ENCODE data around the gene PWP1.

GRCh38 chr12:106345588-106346277 lies 11.8 kb upstream of the POLR3B start:
- RRBS = no CpG with 5 or more reads among the region's 5 CpGs

DNA sequence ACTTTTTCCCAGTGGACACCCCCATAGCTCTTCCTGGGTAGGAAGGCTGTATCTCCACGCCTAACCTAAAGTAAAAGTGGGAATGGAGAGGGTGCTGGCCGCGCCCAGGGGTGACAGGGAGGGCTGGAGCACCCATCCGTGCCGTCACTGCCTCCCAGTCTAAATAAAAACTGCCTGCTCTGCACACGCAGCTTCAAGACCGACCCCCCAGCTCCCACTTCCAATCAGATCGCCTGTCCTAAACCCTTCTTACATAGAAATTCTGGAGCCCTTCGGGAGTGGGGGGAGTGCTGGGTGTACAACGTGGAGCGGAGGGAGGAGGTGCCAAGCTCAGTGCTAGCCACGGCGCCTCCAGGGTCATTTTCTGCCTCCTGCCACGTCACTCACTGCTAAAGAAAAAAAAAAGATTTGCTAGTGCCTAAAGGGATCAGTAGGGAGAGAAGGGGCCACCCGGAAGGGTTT lies 823 bp downstream of the TMEM263 start:
- RRBS = no CpG with 5 or more reads among the region's 15 CpGs

GRCh38 chr12:106962549-106963773 lies 7.3 kb downstream of the TMEM263 start:
- RRBS = no CpG with 5 or more reads among the region's 8 CpGs

DNA sequence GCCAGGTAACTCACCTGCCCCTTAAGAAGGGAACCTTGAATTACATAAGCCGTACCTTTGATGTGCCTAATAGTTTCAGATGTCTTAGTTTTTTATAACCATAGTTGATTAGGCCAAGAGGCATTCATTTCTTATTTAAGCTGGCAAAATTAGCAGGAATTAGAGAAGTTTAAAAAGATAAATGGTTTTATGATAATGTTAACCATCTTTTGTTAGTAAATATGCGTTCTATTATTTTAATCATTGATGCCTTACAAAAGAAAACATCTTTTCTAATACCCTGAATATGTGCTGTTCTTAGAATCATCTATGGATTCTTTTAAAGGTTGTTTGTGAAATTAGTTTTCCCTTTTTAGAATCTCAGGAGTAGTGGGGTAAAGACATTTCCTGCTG lies 15.2 kb downstream of the MTERF2 start:
- RRBS = no CpG with 5 or more reads among the region's 2 CpGs

DNA sequence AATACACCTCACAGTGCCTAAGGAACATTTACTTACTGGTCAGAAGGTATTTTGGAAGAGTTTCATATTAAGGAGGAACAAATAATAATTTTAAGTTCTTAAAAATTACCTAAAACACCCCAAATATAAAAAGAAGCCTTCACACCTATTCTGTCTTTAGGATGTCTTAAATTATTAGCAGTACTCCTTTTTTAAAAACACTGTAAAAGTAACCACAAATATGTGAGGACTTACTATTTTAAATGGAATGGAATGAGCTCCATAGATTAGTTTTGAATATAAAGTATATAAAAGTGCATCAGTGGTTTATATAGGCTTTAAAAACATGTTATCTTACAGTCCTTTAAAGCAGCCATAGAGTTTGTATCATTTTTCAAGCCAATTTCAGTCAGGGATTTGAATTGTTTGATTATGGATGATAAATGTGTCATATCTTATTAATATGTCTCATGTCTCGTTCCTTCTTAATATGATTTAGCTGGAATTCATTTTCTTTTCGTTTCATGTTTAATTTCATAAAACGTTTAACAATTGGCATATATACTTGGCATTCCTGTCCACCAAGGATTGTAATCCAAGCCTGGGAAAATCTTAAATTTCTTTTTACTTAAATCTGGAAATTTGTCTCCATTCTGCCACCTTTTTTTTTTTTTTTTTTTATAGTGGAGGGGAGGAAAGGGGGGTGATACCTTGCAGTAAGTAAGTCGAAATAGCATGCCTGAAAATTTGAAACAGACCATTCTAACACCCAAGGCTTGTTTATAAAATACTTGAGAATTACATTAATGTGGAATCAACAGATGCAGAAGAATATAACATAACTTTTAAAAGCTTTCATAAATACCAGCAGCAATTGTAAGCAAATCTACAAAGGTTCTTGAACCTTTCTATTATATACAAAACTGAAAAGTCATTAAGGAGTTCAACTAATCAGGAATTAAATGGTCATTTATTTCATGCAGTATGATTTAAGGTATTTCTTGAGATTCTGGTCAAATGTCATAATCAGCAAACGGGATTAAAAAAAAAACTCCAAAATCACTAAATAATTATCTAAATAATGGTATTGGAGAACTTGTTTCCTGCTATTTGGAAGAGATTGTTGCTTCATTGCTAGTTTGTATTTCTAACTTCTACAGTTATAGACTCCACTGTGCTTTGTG lies 14.3 kb downstream of the MTERF2 start:
- RRBS = no CpG with 5 or more reads among the region's 5 CpGs

DNA sequence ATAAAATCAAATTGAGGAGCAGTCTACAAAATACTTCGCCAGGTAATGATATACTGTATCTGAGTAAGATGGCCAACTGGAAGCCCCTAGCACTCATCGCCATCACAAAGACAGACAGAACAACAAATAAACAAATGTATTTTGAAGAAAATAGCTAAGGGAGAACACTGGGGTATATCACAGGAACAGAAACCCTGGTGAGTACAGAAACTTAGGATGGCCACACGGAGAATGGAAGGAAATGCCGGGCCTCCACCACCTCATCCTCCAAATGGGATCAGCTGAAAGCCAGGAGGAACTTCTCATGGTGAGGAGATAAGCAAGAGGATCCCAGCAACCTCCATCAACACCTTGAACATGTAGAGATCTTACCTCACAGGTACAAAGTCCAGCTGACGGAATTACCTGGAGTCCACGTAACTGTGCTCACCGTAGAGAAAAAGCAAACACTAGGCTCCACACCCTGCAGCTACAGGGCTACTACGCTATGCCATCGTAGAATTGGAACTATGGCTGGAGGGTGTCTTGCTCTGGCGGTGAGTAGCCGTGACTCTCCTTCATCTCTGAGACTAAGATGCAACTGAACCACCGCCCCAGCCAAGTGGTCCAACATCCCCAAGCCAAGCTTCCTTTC lies 50.7 kb downstream of the CRY1 start:
- RRBS = no CpG with 5 or more reads among the region's 12 CpGs

DNA sequence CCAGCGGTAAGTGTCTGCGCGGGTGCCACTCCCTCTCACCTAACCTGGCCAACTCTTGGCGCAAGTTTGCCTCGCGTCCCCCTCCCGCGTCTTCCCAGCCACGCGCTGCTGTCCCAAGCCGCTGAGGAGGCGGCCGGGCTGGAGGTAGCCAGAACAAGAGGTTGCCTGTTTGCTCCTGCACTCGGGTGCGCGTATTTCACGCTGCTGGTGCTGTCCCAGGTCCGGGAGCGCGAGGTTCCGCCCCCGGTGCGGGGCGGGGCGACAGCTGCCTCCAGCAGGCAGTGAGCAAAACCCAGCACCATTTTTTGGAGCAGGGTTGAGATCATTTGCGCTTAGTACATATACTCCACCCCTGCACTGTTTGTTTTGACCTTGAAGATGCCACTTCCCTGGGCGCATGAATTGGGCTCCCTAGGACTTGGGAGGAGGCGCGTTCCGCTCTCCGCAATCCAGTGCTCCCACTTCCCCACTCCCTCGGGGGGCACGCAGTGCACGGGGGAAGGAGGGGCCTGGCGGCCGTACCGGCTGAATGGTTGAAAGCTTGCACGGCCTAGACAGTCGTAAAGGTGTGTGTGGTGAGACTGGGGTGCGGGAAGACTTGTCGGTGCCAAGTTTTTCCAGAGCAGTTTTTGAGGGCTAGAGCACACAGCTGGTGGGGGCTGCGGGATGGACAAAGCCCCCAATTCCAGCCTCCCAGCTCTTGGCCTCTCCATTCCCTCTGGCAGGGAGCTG lies 2.0 kb downstream of the ABTB3 start:
- RRBS = 1% methylated on average over 5 of the region's 42 CpGs

GRCh38 chr12:107320802-107321647 lies 2.8 kb downstream of the ABTB3 start:
- RRBS = 2% methylated on average over 9 of the region's 48 CpGs

- RRBS = no CpG with 5 or more reads among the region's 5 CpGs
Measured at GRCh38 chr12:107372044-107372702, 53.9 kb downstream of the ABTB3 start.

DNA sequence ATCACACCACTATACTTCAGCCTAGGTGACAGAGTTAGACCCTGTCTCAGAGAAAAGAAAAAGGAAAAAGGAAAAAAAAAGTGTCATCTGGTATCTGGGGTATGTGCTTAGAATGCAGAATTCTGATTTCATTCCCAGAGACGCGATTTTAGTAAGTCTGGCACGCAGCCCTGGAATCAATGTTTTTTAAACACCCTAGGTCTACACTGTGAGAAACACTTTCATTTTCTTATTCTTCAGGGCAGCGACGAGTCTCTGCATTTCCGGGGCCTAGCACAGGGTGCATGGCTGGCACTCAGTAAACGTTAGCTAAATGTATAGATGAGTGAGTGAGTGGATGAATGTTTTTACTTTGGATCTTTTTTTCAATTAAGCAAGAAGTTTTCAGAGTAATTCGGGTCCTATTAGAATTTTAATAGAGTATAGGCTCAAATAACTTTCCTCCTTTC lies 123.7 kb downstream of the ABTB3 start:
- RRBS = no CpG with 5 or more reads among the region's 8 CpGs

DNA sequence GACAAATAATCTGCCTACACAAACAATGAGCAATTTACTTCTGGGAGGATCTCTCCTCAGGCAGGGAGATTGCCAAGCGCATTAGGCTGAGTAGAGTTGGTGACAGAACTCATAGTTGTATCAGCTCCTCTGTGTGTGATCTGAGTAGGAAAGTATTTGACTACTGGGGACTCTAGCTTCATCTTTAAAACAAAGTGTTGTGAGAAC lies 1.1 kb upstream of the PWP1 start:
- RRBS = no CpG with 5 or more reads among the region's 1 CpG

GRCh38 chr12:107685379-107686457 lies at the start of gene PWP1:
Gene PWP1 (plus strand): TSS chr12:107685799.
- RRBS = 3% methylated on average over 6 of the region's 53 CpGs

- RRBS = no CpG with 5 or more reads among the region's 7 CpGs
Measured at GRCh38 chr12:107708872-107709405, 23.3 kb downstream of the PWP1 start.

GRCh38 chr12:108288766-108289621 lies 50.1 kb downstream of the CMKLR1 start:
- RRBS = no CpG with 5 or more reads among the region's 6 CpGs

GRCh38 chr12:108302873-108303357 lies 36.2 kb downstream of the CMKLR1 start:
- RRBS = no CpG with 5 or more reads among the region's 12 CpGs

DNA sequence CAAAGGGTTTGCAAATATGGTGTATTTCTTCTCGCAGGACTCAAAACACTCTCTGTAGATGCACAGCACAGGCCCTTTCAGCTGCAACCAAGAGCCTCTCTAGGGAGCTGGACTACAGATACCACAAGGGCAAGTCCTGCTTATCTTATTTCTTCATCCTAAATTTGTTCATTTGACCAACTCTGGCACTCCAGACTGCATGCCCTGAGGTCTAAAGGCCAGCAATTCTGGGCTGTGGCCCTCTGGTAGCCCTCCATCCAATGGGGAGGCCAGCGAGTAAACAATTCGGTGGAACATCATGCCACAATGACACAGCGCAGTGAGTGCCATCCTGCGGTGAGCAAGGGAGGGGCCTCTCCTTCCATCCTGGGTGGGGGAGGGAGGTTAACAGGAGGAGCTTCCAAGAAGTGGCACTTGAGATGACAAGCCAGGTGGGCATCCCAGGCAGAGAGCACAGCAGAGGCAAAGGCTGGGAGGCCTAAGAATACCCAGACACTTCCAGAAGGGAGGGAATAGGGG lies 659 bp upstream of the SELPLG start:
- RRBS = no CpG with 5 or more reads among the region's 5 CpGs

- RRBS = no CpG with 5 or more reads among the region's 2 CpGs
Measured at GRCh38 chr12:108721223-108721586, 10.1 kb downstream of the CORO1C start.

DNA sequence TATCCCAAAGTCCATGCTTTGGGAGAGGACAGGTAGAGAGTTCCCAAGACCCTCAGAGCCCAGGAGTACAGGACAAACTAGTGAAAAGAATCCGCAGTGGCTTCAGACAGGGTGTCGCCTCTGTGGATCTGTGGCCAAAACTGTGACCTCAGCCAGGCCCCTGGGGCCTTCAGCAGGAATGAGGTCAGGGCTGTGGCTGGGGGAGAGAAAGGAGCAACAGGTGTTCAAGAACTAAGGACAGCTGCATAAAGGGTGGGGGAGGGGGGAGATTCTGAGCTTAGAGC lies 40.8 kb upstream of the CORO1C start:
- RRBS = no CpG with 5 or more reads among the region's 2 CpGs

DNA sequence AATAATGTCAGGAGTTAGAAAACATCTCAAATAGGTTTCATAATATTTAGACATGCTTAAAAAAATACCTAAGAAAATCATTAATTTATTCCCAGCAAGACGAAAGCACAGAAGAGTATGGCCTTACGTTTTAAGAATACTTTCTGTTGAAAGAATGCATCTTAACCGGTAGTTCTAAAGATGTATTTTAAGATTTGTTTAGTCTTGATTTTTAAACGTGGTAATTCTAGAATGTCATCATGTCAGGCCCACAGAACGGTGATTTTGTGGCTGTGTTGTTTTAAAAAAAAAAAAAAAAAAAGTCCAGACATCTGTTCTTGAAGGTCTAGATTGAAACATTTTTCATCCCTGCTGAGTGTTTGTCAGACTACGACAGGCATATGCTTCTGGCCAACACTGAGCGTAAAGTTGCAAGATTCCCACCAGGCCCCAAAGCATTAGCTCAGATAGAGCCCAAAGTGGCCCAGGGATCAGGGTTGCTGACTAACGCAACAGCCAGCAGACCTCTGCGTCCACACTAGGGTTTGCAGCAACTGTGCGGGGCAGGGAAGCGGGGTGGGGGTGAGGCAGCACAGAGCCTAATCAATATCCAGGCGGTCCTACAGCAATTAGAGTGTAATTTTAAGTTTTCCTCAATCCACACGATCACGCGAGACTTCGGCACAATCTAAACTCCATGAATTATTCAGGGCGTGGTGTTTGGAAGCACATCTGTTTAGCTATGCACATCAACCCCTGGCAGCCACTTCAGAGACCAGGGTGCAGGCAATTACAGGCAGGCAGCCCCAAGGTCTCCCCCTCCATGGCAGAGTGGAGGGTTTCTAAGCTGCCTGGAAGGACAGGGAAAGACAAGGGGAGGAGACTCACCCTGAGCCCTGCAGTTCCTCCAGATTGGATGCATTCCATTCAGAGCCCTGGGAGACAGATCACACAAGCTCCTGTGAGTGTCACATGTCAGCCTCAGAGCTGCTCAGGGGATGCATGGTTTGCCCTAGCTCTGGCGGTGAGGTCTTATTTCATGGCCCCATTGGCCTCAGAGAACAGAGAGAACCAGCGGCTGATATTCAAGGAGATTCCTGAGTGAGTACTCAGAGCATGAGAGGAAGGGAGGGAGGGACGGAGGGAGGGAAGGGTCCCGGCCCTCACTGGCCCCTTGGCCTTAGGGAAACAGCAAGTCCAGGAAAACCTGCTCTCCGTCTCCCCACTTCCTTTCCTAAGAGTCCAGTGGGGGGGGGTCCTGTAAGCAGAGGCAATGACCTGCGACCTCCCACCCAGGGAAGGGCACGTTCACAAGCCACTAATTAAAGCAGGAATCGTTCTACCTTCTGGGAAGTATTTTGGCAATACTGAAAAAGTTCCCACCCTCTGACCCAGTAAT lies 55.4 kb downstream of the SSH1 start:
- RRBS = no CpG with 5 or more reads among the region's 25 CpGs

GRCh38 chr12:108826838-108828060 lies 30.1 kb downstream of the SSH1 start:
- RRBS = no CpG with 5 or more reads among the region's 30 CpGs

Data from mononuclear cell (primary cell).